Measurements from ENCODE around the genes DPT and SELE.

DNA sequence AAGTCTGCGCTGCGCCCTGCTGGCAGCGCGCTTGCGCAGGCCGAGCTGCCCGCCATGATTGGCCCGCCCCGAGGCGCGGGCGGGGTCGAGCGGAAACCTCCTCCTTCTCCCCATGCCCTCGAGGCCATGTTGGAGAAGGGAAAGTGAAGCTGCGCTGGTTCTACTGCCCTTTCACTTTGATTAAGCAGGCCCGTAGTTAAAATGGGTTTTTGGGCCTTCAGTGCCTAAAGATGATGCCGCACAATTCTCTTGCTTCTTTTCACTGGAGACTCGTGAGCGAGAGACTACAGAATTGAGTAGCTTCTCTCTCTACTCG, 390 bp upstream of the DCAF6 start:
- PRO-cap: bidirectional peak, plus-strand start at position 127 of the sequence, minus-strand start outside the sequence

DNA sequence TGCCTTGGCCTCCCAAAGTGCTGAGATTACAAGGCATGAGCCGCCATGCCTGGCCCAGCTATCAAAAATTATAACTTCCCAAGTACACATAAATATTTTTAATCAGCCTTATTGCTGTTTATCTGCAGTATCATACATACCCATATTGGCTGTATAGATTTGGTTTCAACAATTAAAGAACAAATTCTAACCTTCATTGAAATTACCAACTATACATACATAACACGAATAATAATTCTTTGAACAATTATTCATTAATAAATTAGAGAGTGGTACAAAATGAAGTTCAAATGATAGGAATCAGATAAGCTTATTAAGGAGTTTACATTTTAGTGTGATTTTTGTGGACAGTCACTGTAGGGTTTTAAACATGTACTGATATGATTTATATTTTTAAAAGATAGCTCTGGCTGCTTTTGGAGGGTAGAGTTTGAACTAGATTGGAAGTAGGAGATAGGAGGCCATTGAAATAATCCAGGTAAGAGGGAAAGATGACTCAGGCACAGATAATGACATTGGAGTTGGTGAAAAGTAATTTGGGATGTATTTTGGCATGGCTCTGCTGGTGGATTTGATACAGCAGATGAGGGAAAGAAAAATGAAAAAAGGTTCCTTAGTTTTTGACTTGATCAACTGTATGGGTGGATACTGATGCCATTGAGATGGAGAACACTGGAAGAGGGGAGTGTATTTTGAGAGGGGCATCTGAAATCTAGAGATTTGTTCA, 35.4 kb upstream of the MPC2 start:
- PRO-cap: no peak

DNA sequence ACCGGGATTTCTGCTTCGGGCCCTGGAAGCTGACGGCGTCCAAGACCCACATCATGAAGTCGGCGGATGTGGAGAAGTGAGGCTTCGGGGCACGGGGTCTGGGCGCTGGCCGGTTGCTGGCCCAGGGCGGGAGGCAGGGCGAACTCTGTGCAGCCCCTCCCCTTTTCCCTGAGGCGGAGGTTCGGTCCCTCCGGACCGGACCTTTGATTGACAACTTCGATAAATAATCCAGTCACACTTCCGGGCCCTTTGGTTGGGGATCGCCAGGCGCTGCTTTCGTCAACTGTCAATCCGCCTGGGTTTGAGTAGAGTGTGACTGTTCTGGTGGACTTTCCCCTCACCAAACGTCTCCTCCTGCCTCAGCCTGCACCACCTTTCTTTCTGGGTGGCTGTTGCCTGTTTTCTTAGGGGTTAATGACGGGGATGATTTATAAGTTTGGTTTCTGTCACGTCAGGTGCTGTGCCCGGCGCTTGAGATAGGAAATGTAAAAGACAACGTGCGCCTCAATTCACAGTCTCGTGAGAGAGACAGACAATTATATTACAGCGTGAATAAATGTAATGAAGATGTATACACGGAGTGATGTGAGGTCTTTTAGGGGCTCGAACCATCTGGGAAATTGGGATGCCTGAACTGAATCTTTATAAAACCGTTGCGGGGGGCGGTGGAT, 479 bp downstream of the TIPRL start:
- PRO-cap: bidirectional peak, plus-strand start at position 235 of the sequence, minus-strand start at position 110 of the sequence

DNA sequence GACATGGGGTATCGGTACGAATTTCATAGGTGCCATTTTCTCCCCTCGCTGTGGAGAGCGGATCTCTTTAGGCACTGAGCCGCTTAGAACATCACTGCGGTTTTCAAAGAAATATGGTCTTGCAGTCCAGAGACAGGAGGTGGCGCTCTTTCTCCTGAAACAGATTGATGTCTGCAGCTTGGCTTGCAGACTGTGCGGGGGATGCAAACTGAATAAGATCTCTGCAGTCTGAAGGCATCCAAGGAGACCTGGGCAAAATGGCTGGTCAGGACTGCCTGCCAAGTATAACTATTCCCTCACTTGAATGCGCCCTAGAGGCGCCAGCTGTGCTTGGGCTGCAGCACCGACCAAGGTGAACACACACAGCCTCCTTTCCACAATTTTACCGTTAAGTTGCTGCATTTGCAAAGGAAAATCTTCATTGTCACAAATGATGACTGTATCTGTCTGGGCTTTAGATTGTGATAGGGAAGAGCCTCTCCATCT, 103.9 kb downstream of the XCL2 start:
- PRO-cap: no peak

DNA sequence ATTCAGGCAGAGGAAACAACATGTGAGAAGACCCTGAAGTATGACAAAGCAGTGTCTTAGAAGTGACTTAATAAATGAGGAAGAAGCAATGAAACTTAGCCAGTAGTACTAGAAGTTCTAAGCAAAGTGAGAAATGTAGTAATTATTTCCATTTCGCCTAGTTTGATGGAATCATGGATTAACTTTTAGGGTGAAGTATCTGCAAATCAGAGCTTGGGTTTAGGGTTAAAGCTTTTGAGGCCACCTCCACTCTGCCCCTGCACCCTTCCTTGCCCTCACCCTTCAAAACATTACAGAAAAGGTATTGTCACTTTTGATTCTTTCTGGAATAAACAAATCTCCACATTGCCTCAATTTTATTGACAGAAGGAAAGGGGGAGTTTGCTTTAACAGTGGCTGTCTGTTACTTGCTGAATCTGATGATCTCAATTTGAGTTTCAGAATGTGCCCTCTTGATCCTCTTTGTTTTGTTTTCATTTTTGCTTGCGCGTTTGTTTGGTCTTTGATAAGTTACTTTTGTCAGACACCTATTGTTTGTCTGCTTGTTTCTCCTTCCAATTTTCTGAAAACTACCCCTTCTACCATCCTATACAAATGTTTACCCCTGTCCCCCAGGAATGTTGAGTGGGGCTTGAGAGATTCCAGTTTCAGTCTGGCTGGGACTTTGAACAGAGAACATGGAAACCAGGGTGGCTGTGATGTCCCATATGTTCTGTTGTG, 11.6 kb upstream of the XCL2 start:
- PRO-cap: no peak

- PRO-cap: no peak
These were observed 37.6 kb downstream of the XCL1 start for GRCh38 chr1:168613681-168614730.

DNA sequence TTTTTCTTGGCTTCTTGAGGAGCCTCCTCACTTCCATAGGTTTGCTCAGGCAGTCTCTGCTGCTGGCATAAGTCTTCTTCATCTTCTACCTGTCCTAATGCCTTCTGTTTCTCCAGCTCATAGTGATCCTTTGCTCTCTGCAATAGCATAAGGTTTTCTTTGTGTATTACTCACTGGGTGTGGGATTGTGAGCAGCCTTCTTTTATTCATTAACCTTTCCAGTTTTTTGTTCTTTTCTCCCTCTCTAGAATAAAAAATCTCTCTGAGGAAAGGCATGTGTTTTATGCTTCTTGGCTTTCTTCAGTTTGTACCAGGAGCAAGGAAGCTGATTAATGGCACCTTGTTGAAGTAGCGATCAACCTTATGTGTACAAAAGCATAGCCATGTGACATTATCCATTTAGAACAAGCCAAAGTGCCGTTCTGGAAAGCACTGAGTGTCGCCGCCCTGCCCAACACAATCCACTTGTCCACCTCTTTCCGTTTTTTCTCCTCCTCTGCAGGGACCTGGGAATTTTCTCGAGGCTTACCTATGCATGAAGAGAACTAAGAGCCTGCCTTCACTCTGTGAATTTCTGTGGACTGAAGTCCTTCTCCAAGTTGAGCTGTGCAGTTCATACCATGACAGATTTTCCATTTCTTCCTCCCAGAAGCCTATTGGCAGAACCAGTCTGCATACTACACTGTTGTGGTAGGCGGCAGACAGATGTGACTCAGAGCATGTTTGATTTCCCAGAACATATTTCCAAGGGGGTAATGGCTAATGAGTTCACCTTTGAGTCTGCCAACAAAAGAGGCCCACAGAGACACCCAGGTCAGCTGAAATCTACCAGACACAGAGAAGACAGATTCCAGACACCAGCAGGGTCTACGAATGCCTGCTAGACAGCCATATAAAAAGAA, 39.0 kb downstream of the DPT start:
- PRO-cap: no peak

DNA sequence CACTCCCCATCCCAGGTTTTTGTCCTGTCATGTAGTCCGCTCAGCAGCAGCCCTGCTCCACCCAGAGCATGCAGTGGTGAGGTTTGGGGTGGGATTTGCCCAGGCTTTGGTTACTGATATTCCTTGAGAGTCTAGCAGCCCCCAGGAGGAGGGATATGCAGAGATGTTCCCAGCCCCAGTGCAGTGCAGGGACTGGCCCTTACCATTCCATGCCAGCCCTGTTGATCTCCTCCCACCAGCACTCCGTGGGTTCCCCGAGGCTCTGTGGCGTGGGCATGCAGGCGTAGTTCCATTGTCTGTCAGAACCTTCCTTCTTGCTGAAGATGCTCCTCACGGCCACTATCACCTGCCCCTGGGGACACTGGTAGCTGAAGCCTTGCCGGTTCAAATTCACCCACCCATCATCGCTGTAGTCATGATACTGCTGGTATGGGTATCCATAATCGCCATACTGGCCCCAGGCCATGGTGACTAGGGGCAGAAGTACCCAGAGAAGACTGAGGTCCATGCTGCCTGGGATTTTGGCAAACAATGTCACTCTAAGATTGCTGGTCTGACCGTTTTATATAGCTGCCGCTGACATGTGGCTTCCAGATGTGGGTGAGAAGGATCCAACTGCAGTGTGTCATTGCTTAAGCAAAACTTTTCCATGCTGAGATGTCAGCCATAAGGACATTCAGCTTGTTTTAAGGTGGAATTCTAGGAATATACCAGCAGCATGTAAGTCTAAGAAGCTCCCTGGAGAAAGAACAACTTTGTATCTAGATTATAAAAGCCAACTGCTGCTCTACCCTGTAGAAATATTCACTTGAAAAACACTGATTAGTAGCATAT, at the start of gene DPT:
DPT (minus strand) TSS at position 540 of the 834 bp plus-strand sequence.
- PRO-cap: unidirectional peak, minus-strand start at position 536 of the sequence

DNA sequence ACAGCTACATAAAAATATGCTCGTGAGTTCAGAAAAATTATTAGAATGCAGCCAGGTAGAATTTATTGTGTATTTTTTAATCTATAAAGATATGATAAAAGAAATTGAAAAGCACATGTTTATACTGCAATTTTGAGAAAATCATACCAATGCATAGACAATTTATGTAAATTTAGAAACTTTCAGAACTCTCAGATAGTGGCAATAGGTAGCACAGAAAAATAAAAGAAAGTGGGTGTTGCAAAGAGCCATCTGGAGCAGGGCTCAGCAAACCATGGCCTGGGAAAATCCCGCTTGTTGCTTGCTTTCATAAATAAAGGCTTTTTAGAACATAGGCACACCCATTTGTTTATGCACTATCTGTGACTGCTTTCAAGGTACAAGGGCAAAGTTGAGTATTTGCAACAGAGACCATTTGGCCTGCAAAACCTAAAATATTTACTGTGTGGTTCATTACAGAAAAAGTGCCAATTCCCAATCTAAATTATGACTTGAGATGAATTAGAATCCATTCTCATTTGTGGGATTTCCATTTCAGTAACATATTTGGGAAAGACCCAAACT, 43.4 kb upstream of the DPT start:
- PRO-cap: no peak

DNA sequence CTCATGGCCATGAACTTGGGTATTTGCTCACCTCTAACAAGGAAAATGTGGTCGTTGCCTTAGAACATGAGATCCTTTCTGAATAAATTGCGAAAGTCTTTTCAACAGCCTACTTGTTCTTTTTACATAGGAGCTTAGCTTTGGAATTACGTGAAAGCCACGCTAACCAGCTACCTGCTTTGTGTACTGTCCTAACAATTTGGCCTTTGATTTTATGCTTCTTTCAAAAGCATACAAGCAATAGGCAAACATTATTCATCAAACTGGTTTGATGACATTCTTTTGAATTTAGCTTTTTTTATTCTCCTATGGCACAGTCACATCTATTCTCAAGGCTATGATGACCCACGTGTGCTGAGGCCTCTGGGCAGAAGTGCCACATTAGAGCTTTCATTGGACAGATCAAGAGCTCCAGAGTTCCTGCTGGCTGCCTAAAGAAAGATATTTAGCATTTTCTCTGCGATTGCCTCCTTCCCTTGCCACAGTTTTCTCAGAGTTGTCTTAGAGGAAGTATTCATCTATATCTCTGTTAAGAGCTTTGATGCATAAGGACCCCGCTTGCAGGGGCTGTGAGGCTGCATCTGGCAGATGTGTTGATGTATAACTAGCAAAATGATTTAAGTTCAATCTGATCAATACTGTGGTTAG, 178.1 kb upstream of the DPT start:
- PRO-cap: no peak

DNA sequence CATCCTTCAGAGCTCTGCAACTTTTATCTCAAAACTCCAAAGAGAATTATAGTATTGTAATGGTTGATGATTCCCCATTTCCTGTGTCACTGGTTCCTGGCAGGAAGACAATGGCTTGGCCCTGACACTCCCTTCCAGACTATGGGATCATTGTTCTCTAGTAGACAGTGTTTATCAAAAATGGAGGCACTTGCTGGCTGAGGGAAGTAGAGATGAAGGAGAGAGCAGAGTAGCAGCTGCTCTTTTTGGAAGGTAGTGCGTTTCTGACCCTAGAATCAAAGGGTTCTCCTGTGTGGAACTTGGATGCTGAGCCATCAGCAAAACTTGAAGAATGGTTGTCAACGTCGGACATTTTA, 145.9 kb upstream of the ATP1B1 start:
- PRO-cap: no peak

- PRO-cap: no peak
These were observed 74.8 kb upstream of the ATP1B1 start for GRCh38 chr1:169031497-169032182.

GRCh38 chr1:169309170-169309878, 58.3 kb downstream of the NME7 start:
- PRO-cap: no peak

DNA sequence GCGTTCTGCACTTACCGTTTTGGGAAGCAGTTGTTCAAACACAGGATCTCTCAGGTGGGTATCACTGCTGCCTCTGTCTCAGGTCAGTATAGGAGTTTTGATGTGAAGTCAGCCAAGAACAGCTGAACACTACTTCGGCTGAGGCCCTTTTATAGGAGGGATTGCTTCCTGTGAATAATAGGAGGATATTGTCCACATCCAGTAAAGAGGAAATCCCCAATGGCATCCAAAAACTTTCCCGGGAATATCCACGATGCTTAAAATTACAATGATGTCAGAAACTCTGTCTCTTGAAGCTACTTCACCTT, at the start of gene SELE:
SELE (minus strand) TSS at position 124 of the 308 bp plus-strand sequence.
- PRO-cap: no peak

GRCh38 chr1:169765900-169766498, 28.7 kb downstream of the METTL18 start:
- PRO-cap: no peak

DNA sequence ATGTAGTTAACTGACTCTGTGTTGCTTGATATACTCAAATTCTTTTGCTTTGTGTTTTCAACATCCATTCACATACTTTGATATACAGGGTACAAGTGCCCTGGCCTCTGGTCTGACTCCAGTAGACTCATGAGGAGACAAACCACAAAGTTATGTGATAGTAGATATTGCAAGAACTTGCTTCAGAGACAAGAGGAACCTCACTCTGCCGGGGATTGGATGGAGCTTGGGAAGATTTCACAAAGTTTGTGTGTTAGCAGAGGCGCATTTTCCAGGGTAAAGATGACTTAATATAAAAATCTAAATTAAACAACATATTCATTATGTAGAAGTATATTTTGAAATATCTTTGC, 1.4 kb downstream of the GORAB start:
- PRO-cap: no peak

- PRO-cap: no peak
These were observed 30.9 kb downstream of the GORAB start for GRCh38 chr1:170562525-170563630.

DNA sequence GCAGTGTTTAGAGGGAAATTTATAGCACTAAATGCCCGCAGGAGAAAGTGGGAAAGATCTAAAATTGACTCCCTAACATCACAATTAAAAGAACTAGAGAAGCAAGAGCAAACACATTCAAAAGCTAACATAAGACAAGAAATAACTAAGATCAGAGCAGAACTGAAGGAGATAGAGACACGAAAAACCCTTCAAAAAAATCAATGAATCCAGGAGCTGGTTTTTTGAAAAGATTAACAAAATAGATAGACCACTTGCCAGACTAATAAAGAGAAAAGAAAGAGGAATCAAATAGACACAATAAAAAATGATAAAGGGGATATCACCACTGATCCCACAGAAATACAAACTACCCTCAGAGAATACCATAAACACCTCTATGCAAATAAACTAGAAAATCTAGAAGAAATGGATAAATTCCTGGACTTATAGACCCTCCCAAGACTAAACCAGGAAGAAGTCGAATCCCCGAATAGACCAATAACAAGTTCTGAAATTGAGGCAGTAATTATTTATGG, 40.3 kb downstream of the GORAB start:
- PRO-cap: no peak

- PRO-cap: bidirectional peak, plus-strand start at chr1:170662264, minus-strand start at chr1:170662265
These were observed 2.0 kb upstream of the PRRX1 start for GRCh38 chr1:170661820-170662426.

- PRO-cap: no peak
These were observed 612 bp upstream of the PRRX1 start for GRCh38 chr1:170663317-170663721.

Data from left cardiac atrium (tissue), 1 donor.